M059J (cell line): Measurements from ENCODE around the genes TRAF7 and PGP.

DNA sequence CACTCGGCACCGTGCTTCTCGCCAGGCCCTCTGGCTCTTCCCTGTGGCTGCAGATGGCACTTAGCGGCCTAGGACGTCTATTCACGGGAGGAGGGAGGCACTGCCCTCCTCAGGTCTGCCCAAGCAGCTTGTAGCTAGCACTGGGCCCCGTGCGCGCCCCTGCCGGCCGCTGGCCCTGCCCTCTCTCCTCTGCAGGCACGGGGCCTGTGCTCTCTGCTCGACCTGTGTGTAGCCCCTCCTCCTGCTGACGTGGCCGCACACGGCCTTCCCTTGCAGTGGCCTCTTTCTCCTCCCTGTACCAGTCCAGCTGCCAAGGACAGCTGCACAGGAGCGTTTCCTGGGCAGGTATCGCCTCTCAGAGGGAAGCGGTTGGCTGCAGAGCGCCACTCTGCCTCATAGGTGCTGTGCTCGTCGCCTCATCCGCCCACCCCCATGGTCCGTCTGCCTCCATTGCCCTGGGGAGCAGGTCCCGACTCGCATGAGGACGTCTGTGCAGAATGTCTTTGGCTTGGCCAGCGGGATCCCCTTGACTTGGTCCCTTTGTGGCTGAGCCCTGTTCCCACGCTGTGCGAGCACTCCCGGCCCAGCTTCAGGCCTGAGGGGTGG lies 34.5 kb downstream of the TSC2 start:
- RAMPAGE, long total RNA: no peak

DNA sequence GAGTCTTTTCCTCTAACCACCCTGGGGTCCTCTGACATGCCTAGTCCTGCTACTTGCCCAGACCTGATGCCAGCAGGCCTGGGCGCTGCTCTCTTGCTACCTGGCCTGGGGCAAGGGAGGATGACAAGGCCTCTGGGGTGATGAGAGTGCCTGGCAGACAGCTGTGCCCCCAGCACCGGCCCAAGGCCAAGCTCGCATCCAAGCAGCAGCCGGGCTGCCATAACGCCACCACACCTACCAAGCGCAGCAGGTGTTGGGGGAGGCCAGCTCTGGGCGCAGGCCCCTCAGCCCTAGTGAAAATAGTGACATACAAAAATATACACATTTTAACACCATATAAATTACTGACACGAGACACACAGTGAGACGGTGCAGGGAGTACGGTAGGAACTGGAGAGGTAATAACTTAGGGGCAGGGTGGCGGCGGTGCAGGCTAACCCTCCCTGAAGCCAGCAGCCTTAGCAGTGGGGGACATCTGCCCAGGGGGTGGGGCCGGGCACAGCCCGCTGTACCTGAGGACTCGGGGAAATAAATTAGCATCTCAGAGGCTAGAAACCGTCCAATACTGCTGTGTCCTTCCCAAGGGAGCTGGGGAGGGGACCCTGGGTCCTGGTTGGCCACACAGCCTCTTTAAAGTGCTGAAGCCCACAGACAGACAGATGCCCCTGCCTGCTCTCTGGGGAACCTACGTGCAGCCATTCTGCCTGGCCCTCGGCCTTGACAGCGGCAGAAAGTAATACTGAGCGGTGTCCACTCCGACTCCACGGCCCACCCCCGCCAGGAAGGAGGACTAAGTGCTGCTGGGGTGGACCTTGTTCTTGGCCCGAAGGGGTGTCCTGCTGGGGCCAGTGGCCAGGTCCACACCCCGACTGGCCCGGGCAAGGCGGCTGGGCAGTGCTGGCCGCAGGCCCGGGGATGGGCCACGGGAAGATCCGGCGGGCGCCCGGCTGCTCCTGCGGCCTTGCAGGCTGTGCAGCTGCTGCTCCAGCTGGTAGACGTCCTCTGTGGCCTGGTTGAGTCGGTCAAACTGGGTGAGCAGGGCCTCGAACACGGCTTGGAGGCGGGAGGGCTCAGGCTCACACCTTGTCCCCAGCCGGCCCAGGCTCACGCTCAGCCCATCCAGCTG lies 41.5 kb downstream of the TSC2 start:
- RAMPAGE, long total RNA: no peak

GRCh38 chr16:2091996-2092760 lies 43.5 kb downstream of the PKD1 start:
- RAMPAGE, long total RNA: no peak

- RAMPAGE, long total RNA: no peak
These were observed 1.8 kb downstream of the RAB26 start for GRCh38 chr16:2150172-2150691.

DNA sequence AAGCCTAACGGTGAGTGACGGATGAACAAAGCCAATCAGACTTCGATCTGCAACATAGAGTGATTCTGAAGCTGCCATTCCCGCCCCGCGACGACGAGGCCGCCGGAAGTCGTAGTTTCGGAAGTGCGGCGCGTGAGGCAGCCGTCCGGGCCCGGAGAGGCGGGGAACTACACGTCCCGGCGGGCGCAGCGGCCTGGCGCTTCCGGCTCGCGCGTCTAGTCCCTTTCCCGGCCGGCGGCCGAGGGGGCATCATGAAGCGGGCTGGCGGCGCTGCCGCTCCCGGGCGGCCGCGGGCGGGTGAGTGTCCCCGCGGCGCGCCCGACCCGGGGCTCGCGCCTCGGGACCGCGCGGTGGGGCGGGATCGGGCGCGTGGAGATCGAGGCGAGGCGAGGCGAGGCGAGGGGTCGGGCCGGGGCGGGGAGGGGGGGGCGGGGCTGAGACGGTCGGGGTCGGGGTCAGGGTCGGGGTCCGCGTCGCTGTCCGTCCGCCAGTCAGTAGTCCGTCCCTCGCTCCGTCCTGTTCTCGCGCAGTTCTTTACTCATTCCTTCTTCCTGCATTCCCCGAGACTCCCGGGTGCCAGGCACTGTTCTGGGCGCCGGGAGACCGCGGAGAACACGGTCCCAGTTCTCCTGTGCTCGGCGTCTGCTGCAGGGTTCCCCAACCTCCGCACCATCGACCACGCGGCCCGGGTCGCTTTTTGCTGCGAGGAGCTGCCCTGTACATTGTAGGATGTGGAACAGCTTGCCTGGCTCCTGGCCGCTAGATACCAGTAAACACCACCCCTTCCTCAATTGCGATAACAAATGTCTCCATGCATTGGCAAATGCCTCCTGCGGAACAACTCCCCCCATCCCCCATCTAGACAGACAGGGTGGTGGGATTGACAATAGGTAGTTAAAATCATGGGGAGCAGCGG lies at the start of gene TRAF7:
TSS of gene TRAF7 (plus strand) at position 221 of the 916 bp plus-strand sequence.
- RAMPAGE, long total RNA: no peak

DNA sequence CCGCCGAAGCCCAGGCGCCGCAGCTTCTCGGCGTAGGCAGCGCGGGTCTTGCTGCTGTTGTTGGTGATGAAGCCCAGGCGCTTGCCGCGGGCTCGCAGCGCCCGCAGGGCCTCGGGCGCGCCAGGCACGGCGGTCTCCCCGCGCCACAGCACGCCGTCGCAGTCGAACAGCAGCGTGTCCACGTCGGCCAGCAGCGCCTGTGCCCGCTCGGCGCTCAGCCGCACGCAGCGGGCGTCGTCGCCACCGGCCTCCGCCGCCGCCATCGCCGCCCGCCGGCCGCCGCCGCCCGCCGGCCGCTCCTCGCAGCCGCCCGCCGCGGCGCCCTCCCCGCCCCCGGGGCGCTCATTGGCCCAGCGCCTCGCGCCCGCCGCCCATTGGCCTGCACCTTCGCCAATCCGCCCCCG lies at the start of gene PGP:
TSS of gene PGP (minus strand) at position 326 of the 404 bp plus-strand sequence.
- RAMPAGE, long total RNA: no peak

GRCh38 chr16:2457446-2458505 lies 2.1 kb upstream of the TEDC2 start:
- RAMPAGE, long total RNA: no peak

- RAMPAGE, long total RNA: no peak
These were observed 3.9 kb upstream of the NTN3 start for GRCh38 chr16:2466810-2467907.

- RAMPAGE, long total RNA: no peak
These were observed 1.2 kb upstream of the TBC1D24 start for GRCh38 chr16:2473283-2474572.

- RAMPAGE, long total RNA: no peak
These were observed 11.2 kb downstream of the TBC1D24 start for GRCh38 chr16:2486116-2486556.

- RAMPAGE, long total RNA: no peak
These were observed 2.4 kb upstream of the ATP6V0C start for GRCh38 chr16:2511297-2511777.

- RAMPAGE, long total RNA: no peak
These were observed 1.6 kb downstream of the ATP6V0C start for GRCh38 chr16:2515148-2516051.

- RAMPAGE, long total RNA: no peak
These were observed 13.6 kb downstream of the PDPK1 start for GRCh38 chr16:2551336-2551827.

- RAMPAGE, long total RNA: no peak
These were observed 48.6 kb downstream of the PDPK1 start for GRCh38 chr16:2586232-2587026.

- RAMPAGE, long total RNA: no peak
These were observed 22.1 kb upstream of the KCTD5 start for GRCh38 chr16:2659765-2660989.

DNA sequence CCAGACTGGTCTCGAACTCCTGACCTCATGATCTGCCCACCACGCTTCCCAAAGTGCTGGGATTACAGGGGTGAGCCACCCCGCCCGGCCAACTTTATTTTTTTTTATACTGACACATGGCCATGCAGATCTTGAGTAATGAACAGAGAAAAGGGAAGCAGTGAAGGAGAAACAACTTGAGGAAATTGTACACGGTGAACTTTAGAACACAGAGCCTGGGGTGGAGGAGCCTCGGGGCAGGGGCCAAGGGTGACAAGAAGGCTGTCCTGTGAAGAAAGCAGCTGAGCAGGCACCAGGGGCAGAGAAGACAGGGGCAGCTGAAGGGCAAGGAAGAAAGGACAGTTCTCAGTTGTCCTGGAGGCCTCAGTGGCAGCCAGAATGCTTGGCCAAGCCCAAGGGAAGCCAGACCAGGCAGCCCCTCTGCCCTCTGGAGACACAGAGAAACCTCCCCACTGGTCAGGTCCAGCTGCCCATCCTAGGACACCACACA lies 7.8 kb upstream of the KCTD5 start:
- RAMPAGE, long total RNA: no peak

DNA sequence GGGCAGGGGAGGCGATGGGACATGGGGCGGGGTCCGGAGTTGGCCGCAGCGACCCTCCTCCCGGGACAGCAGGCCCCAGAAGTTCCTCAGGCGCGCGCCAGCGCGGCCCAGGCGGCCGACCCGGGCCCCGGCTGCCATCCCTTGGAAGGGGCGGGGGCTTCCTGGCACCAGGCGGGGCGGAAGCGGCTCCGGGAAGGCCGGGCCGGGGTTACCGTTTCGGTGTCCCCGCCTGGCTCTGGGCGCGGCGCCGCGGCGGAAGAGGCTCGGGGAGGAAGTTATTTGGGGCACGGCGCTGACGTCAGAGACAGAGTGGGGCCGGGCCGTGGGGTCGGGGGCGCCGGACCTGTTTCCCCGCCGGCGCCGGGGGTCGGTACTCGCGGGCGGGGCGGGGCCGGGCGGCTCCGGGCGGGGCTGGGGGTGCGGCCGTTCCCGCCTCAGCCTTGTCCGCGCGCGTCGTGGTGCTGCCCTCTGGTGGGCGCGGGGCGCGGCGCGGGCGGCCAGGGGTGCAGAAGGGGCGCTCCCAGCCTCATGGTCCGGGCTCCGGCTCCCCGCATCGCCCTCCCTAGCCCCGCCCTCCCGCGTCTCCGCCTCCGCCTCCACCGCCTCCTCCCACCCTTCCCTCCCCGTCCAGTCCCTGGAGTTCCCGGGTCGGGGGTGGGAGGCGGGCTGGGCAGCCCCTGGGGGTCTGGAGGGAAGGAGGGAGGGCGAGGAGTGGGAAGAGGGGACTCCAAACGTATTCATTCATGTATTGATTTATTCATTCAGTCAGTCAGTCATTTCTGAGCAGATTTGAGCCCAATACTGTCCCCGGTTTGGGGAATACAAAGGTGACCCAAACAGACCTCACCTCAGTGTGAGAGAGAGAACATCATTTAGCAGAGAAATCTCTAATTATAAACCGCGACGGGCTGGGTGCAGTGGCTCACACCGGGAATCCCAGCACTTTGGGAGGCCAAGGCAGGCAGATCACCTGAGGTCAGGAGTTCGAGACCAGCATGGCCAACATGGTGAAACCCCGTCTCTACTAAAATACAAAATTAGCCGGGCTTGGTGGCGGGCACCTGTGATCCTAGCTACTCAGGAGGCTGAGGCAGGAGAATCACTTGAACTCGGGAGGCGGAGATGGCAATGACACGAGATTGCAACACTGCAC lies 1.3 kb upstream of the PRSS27 start:
- RAMPAGE, long total RNA: no peak

GRCh38 chr16:2757723-2758387 lies 5.4 kb downstream of the SRRM2 start:
- RAMPAGE, long total RNA: no peak

GRCh38 chr16:2763563-2764182 lies 11.2 kb downstream of the SRRM2 start:
- RAMPAGE, long total RNA: no peak

- RAMPAGE, long total RNA: no peak
These were observed 9.1 kb downstream of the ELOB start for GRCh38 chr16:2767719-2768722.